Mesenchymal stem cell of the bone marrow (primary cell): ENCODE results near the genes KIT and CEP135.

- CAGE, long polyA plus RNA = no peak
Observed at GRCh38 chr4:49502198-49502397, 516.0 kb downstream of the CWH43 start.

DNA sequence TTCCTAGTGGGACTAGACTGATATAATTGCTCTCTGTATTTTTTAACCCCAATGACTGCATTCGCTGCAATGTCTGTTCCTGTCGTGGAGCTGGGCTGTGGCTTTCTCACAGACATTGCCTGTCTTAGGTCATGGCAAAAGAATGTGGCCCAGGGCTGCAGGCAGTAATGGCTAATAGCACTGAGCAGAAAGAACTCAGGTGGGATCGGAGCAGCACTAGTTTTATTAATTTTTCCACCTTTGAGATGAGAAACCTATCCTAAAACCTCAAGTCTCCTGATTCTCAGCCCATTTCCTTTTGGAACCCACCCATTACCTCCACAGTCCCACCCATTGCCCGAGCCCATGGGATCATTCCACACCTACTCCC lies 23.8 kb upstream of the RASL11B start:
- CAGE, long polyA plus RNA = no peak

- CAGE, long polyA plus RNA = no peak
Observed at GRCh38 chr4:53702339-53703311, 111.3 kb upstream of the LNX1 start.

DNA sequence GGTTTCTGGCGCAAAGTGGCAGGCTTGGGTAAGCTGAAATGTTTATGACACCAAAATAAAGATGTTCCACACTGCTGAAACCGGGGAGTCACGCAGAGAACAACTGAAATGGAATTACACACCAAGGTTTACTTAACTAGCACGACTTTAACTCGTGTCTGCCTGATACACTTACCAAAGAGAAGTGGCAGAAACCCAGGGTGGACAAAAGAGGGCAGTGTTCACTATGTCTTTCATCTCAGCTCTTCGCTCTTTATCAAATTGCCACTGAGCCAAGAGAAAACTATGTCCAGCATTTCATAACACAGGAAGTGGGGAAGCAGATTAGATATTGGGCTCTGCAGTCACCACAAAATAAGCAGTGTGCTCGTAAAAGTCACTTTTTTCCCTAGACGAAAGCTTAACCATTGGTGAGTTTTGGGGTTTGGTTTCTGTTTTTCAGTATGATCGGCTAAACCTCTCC lies 155.8 kb downstream of the CHIC2 start:
- CAGE, long polyA plus RNA = no peak

GRCh38 chr4:54325894-54326093 lies 96.7 kb downstream of the PDGFRA start:
- CAGE, long polyA plus RNA = no peak

DNA sequence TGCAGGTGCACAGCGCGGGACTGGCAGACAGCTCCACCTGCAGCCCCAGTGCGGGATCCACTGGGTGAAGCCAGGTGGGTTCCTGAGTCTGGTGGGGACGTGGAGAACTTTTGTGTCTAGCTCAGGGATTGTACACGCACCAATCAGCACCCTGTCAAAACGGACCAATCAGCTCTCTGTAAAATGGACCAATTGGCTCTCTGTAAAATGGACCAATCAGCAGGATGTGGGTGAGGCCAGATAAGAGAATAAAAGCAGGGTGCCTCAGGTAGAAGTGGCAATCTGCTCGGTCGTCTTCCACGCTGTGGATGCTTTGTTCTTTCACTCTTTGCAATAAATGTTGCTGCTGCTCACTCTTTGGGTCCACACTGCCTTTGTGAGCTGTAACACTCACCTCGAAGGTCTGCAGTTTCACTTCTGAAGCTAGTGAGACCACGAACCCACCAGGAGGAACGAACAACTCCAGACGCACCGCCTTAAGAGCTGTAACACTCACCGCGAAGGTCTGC lies 24.8 kb upstream of the KIT start:
- CAGE, long polyA plus RNA = no peak

GRCh38 chr4:54657153-54658235 lies at the start of gene KIT:
Gene KIT (plus strand): TSS chr4:54657957.
- CAGE, long polyA plus RNA = no peak

GRCh38 chr4:54783956-54784449 lies 126.2 kb downstream of the KIT start:
- CAGE, long polyA plus RNA = no peak

- CAGE, long polyA plus RNA = no peak
Observed at GRCh38 chr4:55169519-55169972, 44.2 kb upstream of the KDR start.

DNA sequence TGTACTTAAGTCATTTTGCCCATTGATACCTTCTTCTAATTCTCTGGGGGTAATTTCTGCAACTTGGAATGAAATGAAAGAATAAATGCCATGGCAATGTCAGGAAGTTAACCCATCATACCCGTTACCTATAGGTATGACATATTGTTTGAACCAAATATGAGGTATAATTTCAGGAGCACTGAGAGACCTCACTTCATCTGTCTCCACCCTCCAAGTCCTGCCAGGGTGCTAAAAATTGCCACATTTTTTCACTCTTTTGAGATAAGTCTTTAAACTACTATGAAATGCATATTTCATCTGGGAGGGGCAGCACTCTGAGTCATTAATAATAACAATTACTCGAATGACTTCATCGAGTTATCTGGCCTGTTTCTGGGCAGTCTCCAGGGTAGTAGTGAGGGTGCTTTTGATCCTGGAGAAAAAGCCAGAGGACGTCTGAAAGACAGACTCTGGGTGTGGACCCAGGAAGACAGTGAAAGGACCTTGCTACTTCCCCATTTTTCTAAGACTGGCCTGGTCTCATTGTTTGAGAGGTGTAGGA lies 42.4 kb upstream of the SRD5A3 start:
- CAGE, long polyA plus RNA = no peak

DNA sequence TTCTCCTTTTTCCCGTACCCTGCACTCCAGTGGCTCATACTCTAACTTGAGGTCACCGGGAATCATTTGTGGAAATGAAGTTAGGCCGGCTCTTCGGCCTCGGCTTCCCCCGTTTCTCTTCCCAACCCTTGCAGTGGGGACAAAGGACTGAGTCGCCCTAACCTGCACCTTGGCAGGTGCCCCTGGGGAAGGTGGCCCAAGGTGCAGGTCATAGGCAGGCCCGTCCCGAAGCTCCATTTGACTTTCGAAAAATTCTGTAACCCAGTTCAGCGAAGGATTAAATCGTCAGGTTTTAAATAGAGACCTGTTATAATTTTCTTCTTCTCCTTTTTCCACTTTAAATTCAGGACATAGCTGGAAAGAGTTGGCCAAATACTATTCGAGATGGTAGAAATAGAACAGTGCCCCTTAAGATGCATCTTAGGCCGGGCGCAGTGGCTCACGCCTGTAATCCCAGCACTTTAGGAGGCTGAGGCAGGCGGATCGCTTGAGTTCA lies 930 bp downstream of the SRD5A3 start:
- CAGE, long polyA plus RNA = no peak

GRCh38 chr4:55948396-55949211 lies at the start of gene CEP135:
Gene CEP135 (plus strand): TSS chr4:55948945.
- CAGE, long polyA plus RNA = no peak

DNA sequence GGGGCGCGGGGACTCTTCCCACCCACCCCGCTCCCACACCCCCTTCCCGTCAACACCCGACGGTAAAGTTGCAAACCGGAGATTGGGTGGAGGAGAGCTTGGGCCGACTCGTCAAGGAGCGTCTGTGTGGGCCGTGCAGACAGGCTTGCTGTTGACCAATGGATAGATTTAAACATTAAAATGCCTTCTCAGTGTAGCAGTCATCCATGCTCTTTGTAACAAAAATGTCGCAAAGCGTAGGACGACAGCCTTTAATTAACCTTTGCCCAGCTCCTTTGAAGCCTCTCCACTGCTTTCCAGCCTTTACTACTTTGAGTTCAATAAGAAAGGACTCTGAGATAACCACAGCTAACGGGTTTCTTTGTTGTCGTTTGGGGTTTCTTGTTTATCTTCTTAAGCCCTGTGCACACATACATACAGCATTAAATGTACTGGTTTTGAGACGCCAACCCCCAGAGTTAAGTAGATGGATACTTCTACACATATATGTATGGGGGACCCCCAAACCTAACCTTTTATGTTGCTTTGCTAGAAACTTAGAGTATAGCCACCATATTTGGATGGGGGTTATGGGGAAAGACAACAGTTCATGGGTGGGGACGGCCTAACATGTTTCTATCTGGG lies 579 bp downstream of the CEP135 start:
- CAGE, long polyA plus RNA = no peak

DNA sequence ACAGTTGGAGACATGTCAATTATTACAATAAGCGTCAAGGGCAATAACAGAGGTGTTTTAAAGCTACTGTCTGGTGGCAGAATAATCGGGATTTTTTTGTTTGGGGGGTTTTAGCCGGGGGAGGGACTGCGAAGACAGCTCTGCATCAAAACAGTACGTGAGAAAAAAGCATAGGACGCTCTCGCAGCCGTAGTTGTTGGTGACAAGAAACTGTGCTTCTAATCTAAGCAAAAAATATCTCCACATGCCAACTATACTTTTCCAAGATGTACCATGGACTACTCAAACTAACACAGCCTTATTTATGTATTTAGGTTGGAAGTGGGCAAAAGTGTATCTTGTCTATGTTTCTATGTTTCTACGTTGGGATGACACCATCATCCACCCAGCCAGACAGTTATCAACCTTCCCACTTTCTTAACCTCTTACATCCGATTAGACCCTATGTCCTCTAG lies 824 bp upstream of the AASDH start:
- CAGE, long polyA plus RNA = no peak

GRCh38 chr4:56448142-56448849 lies 12.2 kb downstream of the PAICS start:
- CAGE, long polyA plus RNA = no peak

DNA sequence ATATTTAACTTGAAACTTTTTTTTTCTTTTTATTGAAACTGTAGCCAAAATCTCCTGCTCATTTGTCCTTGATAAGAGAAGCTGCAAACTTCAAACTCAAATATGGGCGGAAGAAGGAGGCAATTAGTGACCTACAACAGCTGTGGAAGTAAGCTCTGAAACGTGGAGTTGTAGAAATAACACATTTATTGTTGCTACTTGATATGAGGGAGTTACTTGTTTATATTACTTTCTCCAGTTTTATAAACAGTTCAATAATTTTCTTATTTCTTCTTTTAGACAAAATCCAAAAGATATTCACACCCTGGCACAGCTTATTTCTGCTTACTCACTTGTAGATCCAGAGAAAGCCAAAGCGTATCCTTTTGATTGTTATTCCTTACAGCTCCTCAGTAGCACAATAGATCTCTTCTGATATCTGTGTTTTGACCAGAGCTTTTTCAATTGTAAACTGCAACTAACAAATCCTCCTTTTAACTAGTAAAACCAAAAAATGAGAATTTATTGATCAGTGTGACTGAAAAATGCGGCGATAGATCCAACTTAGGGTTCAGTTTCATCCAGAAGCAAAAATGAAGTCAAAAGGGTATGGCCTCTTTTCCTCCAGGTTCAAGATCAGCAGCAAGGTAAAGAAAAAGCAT lies 15.2 kb upstream of the ARL9 start:
- CAGE, long polyA plus RNA = no peak

- CAGE, long polyA plus RNA = no peak
Observed at GRCh38 chr4:57009010-57009735, 30.5 kb downstream of the POLR2B start.

GRCh38 chr4:57037317-57037809 lies 58.7 kb downstream of the POLR2B start:
- CAGE, long polyA plus RNA = no peak

- CAGE, long polyA plus RNA = no peak
Observed at GRCh38 chr4:57091552-57092140, 18.5 kb downstream of the IGFBP7 start.

GRCh38 chr4:57451264-57451791 lies 341.1 kb upstream of the IGFBP7 start:
- CAGE, long polyA plus RNA = no peak